Hepatocyte (in vitro differentiated cells and primary cell): ENCODE measurements around a stretch of chr5.

GRCh38 chr5:83538275-83539590, 67.2 kb downstream of the VCAN start:
- RAMPAGE, long total RNA, result no peak
- RRBS, result no CpG with 5 or more reads among the region's 10 CpGs

DNA sequence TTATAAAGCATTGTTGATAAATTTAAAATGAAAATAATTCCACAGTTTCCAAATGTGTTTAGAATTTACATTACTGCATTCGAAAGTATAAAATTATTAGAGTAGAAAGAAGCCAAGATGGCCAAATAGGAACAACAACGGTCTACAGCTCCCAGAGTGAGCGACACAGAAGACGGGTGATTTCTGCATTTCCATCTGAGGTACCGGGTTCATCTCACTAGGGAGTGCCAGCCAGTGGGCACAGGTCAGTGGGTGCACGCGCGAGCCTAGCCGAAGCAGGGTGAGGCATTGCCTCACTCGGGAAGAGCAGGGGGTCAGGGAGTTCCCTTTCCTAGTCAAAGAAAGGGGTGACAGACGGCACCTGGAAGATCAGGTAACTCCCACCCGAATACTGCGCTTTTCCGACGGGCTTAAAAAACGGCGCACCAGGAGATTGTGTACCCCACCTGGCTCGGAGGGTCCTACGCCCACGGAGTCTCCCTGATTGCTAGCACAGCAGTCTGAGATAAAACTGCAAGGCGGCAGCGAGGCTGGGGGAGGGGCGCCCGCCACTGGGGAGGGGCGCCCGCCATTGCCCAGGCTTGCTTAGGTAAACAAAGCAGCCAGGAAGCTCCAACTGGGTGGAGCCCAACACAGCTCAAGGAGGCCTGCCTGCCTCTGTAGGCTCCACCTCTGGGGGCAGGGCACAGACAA, 979.2 kb upstream of the COX7C start:
- RAMPAGE, long total RNA, result no peak
- RRBS, result no CpG with 5 or more reads among the region's 26 CpGs

DNA sequence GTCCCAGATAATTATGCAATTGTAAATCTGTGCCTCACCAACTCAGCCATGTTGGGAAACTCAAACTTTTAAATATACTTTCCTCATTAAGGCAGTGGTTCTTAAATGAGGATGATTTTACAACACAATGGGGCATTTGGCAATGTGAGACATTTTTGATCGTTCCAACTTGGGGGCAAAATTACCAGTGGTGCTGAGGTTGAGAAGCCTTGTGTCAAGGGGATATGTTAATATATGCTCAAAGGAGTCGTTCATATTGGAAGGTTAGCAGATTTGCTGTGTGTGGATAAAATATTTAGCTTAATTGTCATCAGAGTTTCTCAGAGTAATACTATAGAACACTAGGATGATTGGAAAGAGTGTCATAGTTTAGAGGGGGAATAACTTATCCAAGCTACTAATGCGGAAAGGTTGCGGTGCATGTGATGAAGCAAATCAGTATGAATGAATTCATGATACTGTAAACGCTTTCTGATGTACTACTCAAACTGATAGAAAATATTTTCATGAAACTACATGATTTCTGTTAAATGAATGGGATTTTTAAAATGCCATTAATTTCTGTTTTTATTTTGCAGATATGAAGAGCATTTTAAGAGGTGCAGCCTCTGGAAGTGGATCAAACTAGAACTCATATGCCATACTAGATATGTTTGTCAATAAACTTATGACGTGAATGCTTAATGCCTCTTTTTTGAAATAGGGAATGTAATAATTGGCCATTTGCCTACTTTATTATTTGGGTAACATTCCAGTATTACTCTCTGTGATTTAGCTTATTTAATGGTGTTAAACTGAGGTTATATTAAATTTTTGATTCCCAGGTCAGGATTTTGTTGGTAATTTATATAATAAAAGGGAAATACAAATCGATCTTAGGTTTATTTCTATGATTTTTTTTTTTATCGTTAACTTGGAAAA, 2.6 kb downstream of the COX7C start:
- RAMPAGE, long total RNA, result no peak
- RRBS, result no CpG with 5 or more reads among the region's 8 CpGs

DNA sequence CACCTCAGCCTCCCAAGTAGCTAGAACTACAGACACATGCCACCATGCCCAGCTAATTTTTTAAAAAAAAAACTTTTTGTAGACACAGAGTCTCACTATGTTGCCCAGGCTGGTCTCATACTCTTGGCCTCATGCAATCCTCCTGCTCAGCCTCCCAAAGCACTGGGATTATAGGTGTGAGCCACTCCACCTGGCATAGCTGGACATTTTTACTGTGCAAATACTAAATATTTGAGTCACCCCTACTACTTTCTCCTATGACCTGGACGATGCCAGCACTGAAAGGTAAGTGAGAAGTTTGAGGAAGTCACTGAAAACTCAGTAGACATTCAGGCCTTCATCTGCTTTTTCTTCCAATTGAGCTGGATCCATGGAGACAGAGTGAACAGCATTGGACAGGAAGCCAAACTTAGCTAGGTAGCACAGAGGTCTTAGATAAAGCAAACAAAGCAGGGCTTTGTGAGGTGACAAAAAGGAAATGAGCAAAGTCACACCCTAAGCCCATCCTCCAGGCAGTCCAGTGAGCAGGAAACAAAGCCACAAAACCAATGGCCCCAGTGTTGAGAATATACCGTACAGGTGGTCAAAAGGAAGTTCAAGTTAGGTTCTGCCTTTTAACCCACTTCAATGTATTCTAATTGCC, 192.7 kb upstream of the RASA1 start:
- RAMPAGE, long total RNA, result no peak
- RRBS, result no CpG with 5 or more reads among the region's 2 CpGs

DNA sequence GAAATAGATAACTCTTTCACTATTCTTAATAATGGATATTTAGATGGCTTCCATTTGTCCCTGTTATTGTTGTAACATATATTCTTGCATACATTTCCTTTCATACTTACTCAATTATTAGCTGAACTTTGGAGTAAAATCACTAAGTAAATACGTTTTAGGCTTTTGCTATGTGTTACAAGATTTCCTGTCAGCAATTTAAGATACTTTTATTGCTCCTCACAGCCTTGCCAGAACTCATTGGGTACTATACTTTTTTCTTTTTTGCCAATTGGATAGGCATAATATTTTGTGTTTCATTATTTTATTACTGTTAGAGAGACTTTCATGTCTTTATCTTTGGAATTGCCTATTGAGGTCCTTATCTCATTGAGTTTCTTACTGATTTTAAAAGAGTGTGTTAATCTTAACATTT, 26.9 kb downstream of the CCNH start:
- RAMPAGE, long total RNA, result no peak
- RRBS, result no CpG with 5 or more reads among the region's 1 CpG

- RAMPAGE, long total RNA, result no peak
- RRBS, result no CpG with 5 or more reads among the region's 3 CpGs
Measured at GRCh38 chr5:87392175-87392929, 20.4 kb downstream of the CCNH start.

DNA sequence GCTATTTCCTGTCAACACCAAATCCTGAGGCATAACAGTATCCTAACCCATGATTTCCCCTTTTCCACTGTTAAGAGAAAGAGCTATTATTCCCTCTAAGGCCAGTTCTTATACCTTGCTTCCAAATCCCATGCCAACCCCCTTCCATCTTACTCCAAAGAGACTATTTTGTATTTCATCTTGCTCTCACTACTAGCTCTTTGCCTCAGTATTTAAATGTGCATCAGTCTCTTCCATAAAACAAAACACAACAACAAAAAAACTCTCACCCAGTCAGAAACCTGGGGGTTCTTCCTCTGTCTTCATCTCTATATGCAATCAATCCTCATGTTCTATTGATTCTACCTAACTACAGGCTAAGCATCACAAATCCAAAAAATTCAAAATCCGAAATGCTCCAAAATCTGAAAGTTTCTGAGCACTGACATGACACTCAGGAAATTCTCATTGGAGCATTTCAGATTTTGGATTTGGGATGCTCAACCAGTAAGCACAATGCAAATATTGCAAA, 6.6 kb downstream of the CCNH start:
- RAMPAGE, long total RNA, result no peak
- RRBS, result no CpG with 5 or more reads among the region's 1 CpG

- RAMPAGE, long total RNA, result no peak
- RRBS, result no CpG with 5 or more reads among the region's 4 CpGs
Measured at GRCh38 chr5:87408320-87409093, 4.2 kb downstream of the CCNH start.

GRCh38 chr5:88665694-88666365, 217.2 kb downstream of the MEF2C start:
- RAMPAGE, long total RNA, result no peak
- RRBS, result no CpG with 5 or more reads among the region's 17 CpGs

DNA sequence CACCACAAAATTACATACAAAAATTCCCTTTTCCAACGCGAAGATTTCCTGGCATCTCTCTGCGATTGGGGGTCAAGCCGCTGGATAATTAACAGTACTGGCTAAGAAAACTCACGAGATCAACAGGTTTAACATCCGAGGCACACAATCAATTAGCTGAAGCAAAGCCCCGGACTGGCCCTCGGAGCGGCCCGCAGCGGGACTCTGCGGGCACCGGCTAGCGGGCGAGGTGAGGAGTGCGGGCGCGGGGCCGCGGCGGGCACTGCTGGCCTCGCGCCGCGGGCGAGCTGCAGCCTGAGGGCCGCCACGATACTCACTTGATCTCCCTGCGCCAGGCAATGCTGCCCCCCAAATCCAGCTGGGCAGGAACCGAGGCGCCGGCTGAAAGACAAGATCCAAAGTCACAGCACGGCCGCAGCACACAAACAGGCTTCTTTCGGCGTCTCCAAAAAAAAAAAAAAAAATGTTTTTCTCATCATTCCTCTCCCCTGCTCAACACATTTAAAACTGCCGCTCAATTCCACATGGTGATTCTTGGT, 210.3 kb downstream of the MEF2C start:
- RAMPAGE, long total RNA, result no peak
- RRBS, result 7% methylated on average over 7 of the region's 37 CpGs

GRCh38 chr5:88824191-88824562, 58.8 kb downstream of the MEF2C start:
- RAMPAGE, long total RNA, result no peak
- RRBS, result no CpG with 5 or more reads among the region's 4 CpGs

- RAMPAGE, long total RNA, result no peak
- RRBS, result no CpG with 5 or more reads among the region's 6 CpGs
Measured at GRCh38 chr5:88826914-88827620, 55.9 kb downstream of the MEF2C start.

GRCh38 chr5:88833185-88833710, 49.7 kb downstream of the MEF2C start:
- RAMPAGE, long total RNA, result no peak
- RRBS, result no CpG with 5 or more reads among the region's 4 CpGs

DNA sequence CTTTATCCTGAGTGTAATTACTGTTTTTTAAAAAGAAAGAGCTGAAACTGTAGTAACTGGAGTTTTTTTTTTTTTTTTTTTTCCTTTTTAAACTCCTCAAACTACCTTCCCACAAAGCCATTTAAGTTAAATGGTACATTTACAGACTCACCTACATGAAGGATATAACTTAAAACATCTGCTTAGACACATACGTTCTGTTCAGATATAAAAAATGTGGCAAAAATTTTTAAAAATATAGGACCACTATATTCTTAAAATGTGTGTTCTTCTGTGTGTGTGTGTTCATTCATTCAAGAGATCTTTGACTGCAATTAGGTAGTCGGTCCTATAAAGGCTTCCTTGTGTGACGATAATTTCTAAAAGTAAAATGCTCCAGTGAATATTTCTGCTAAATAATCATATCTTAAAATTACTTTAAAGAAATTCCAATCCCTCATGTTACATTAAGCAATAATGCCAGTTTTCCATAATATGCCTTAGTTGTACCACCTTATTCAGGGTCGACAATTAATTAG, 6.9 kb downstream of the MEF2C start:
- RAMPAGE, long total RNA, result no peak
- RRBS, result no CpG with 5 or more reads among the region's 4 CpGs

DNA sequence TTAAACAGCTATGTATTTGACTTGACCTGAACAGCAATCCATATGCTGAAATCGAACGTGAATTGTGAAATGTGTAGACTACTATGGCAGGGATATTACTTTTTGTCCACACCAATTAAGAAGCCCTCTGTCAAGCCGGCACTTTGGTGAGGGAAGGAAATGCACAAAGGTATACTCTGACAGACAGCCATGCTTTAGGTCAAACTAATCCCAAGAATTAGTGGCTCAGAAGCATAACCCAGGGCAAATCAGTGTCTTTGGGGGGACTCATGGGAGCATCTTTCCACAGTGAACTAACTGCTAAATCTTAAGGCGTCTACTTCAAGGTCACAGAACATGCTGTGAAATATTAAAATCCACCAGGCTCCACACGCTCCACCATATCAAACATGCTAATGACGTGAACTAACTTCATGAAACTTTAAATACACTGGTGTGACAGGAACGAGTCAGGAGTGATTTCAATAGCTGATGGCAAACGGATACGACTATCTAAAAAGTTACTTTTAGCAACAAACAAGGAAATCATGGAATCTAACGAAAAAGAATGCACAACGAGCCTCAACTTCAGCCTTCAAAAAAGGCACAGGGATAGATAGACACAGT, 611 bp downstream of the MEF2C start:
- RAMPAGE, long total RNA, result no peak
- RRBS, result no CpG with 5 or more reads among the region's 11 CpGs

DNA sequence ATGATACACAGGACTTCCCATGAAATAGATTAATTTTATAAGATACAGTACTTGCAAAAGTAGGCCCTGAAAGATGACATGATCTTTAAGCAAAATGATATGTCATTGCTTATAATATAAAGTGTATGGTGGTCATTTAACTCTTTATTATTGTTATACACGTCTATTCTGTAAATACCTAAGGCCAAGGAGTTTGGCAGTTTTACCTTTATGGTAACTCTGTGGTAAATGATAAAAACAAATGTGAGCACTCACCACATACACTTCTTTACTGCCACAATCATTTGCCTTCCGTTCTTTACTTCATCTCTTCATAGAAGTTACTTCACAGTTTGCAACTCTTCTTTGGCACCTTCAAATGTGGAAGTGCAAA, 4.2 kb upstream of the MEF2C start:
- RAMPAGE, long total RNA, result no peak
- RRBS, result no CpG with 5 or more reads among the region's 2 CpGs

DNA sequence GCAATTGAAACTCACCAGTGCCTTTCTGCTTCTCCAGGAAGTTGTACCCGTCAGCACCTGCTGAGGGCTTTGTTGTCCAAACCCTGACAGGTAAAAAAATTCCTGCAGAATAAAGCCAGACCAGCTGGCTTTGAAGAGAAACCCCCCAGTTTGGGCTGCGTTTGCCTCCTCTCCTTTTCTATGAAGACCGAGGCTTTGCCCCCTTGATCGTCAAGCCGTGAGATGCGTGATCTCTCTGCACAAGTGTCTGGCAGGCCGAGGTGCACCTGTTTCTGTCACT, 20.9 kb upstream of the MEF2C start:
- RAMPAGE, long total RNA, result no peak
- RRBS, result no CpG with 5 or more reads among the region's 7 CpGs

GRCh38 chr5:89467476-89467813, 584.5 kb upstream of the MEF2C start:
- RAMPAGE, long total RNA, result no peak
- RRBS, result no CpG with 5 or more reads among the region's 8 CpGs

- RAMPAGE, long total RNA, result no peak
- RRBS, result no CpG with 5 or more reads among the region's 3 CpGs
Measured at GRCh38 chr5:90530469-90530770, 1.0 kb upstream of the LYSMD3 start.

GRCh38 chr5:90940517-90941020, 382.0 kb downstream of the ADGRV1 start:
- RAMPAGE, long total RNA, result no peak
- RRBS, result no CpG with 5 or more reads among the region's 1 CpG